Epithelial cell of proximal tubule (primary cell): ENCODE data around the genes VASP and DMWD.

DNA sequence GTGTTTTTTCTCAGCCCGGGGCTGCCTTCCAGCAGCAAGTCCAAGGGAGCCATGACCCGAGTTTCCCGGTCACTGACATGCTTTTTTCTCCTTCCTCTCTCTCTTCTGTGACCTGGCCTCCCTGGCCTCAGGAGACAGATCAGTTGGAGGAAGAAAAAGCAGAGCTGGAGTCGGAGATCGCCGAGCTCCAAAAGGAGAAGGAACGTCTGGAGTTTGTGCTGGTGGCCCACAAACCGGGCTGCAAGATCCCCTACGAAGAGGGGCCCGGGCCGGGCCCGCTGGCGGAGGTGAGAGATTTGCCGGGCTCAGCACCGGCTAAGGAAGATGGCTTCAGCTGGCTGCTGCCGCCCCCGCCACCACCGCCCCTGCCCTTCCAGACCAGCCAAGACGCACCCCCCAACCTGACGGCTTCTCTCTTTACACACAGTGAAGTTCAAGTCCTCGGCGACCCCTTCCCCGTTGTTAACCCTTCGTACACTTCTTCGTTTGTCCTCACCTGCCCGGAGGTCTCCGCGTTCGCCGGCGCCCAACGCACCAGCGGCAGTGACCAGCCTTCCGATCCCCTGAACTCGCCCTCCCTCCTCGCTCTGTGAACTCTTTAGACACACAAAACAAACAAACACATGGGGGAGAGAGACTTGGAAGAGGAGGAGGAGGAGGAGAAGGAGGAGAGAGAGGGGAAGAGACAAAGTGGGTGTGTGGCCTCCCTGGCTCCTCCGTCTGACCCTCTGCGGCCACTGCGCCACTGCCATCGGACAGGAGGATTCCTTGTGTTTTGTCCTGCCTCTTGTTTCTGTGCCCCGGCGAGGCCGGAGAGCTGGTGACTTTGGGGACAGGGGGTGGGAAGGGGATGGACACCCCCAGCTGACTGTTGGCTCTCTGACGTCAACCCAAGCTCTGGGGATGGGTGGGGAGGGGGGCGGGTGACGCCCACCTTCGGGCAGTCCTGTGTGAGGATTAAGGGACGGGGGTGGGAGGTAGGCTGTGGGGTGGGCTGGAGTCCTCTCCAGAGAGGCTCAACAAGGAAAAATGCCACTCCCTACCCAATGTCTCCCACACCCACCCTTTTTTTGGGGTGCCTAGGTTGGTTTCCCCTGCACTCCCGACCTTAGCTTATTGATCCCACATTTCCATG, 5.0 kb downstream of the FOSB start:
- RAMPAGE, long total RNA: no peak
- RRBS: 7% methylated on average over 3 of the region's 49 CpGs

- RAMPAGE, long total RNA: no peak
- RRBS: no CpG with 5 or more reads among the region's 9 CpGs
Observed at GRCh38 chr19:45477640-45478355, 10.0 kb downstream of the FOSB start.

DNA sequence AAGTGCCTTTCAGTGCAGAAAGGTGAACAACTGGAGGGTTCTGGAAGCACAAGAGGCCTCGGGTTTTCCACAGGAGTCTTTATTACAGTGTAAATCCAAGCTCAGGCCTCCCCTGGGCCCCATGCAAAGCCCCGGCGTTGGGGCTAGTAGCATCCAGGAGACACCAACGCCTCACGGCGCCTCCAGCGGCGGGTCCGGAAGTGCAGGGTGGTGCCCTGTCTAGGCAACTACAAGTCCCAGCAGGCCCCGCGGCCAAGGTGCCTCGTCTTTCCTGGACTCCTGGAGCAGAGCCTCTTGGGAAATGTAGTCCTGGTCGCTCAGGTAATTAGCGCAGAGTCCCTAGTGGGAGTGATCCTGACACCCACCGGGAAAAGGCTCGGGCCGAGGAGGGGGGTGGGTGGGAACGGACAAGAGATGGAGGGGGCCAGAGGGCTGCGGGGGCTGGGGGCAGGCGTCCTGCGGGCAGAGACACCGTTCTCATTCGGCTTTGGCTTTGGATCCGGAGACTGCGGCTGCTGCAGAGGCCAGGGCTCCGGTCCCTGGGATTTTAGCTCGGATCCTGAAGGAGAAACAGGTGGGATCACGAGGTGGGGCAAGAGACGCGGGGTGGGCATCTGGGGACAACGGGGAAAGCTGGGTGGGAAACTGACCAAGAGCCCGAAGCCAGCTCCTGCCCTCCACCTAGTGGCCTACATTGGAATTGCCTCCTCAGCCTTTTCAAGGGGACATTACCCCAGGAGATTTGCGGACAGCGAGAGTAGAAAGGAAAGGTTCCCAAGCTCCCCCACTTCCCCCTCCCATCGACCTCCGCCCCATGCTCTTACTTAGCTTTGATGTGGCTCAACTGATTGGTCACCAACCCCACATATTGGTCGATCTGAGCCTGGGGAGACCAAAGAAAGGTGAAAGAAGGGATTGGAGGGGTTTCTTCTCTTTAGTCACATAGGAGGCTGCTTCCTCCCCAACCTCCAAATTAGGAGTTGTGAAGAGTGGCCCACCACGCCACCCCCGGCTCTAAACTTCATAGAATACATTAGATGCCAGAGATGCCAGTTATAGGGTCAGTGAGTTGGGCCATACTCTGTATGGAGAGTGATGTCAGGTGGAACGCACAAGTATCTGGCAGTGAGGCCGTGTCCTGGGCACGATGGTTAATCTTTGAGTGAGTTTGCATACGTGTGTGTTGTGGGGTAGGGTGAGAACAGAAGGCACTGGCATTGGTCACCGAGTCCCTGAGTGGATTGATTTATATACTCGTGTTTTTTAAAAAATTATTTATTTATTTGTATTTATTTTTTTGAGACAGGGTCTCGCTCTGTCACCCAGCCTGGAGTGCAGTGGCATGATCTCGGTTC, 11.1 kb downstream of the RTN2 start:
- RAMPAGE, long total RNA: no peak
- RRBS: 2% methylated on average over 8 of the region's 47 CpGs

- RAMPAGE, long total RNA: no peak
- RRBS: 14% methylated on average over 3 of the region's 10 CpGs
Observed at GRCh38 chr19:45505870-45506385, 1.4 kb upstream of the VASP start.

DNA sequence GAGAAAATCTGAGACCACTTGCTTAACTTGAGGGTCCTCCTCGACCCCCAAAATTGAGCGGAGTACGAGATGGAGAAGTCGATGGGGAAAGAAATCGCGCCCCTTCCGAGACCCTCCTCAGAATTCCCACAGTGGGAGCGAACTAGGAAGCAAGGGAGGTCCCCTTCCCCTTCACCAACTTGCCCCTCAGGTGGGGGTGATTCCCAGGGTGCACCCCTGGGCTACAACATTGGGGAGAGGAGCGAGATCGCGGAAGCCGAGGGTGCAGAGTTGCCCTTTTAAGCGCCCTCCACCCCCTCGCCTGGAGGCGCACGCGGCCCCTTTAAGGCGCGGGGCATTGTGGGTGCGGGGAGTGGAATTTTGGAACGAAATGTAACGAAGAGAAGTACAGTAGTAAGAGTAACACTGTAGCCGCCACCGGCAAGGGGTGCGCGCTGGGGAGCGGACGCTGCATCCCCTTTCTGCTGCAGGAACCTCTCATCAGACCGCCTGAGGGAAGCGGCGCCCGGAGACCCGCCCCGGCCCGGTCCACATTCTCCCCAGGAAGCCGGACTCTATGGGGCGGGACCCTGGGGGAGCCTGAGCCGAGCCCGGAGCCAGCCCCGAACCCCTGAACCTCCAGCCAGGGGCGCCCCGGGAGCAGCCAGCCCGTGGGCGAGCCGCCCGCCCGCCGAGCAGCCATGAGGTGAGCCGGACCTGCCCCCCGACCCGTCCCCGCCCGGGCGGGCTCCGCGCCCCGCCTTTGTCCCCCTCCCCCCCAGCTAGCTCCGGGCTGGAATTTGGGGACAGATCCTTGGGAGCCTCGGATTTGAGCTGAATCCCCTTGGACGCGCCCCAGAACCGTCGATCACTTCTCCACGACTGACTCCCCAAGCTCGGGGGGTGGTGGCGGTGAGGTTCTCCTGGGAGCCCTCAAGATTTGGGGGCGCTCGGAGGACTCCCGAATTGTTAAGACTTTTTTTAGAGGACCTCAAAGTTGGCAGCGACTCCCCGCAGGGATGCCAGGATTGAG, at the start of gene VASP:
Gene VASP, plus strand, starts transcription at position 388 of the 1,012 bp plus-strand sequence.
- RAMPAGE, long total RNA: no peak
- RRBS: 2% methylated on average over 29 of the region's 71 CpGs

DNA sequence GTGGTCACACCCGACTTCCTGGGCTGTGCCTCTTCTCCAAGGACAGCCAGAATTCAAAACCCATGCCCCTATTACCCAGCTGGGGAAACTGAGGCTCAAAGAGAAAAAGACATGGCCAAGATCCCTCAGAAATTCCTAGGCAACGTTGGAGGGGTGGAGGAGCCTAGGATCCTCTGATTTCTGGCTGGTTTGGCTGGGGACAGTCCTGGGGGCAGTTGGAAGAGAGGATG, 2.3 kb downstream of the VASP start:
- RAMPAGE, long total RNA: no peak
- RRBS: no CpG with 5 or more reads among the region's 2 CpGs

GRCh38 chr19:45509937-45510516, 2.7 kb downstream of the VASP start:
- RAMPAGE, long total RNA: no peak
- RRBS: no CpG with 5 or more reads among the region's 13 CpGs

GRCh38 chr19:45615496-45616486, 13.8 kb upstream of the GPR4 start:
- RAMPAGE, long total RNA: no peak
- RRBS: no CpG with 5 or more reads among the region's 33 CpGs

DNA sequence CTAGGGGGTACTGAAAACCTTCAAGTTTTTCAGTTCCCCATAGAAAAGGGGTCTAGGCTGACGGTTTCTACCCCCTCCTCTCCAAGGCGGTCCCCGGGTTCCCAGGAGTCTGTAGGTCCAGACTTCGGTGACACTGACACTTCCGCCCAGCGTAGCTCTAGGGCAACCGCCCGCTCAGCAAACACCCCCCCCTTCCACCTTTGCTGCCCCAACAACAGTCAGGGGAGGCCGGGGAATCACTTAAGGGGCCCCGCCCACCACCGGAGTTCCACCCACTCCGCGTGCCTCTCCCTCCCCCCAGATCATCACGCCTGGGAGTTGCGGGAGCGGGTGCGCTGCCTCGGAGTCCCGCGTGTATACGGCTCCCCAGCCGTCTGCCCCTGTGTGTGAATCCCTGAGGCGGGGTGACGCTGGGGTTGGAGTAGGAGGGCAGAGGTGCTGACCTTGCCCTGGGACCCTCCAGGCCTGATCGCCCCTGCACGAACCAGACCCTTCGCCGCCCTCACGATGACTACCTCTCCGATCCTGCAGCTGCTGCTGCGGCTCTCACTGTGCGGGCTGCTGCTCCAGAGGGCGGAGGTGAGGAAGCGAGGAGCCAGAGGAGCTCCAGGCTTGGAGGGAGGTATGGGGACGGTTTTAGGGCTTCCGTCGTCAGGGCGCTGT, 1.1 kb downstream of the GIPR start:
- RAMPAGE, long total RNA: no peak
- RRBS: no CpG with 5 or more reads among the region's 38 CpGs

DNA sequence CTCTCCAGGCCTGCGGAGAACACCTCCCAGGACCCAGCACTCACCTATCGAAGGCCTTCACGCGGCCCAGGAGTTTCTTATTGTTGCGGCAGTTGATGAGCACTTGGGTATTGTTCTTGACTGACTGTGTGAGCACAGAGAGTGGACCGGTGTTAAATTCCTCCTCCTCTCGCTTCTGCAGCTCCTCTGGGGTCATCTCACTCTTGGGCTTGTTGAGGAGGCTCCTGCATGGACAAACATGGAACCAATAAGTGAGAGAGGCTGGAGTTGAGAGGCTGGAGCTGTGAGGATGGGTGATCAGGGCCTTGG, 3.5 kb downstream of the SNRPD2 start:
- RAMPAGE, long total RNA: no peak
- RRBS: no CpG with 5 or more reads among the region's 7 CpGs

DNA sequence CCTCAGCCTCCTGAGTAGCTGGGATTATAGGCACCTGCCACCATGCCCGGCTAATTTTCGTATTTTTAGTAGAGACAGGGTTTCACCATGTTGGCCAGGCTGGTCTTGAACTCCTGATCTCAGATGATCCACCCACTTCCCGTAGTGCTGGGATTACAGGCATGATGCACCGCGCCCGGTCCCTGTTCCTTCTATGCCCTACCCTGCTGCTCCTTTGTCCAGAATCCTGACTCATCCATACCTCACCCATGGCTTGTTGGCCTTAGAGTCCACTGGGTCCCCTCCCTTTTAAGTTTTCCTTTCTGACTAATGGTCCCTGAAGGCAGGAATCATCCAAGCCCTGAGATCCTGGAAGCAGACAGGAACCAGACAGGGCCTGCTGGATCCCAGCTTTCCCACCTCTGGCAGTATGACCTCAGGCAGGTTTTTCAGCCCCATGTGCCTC, 8.7 kb downstream of the FBXO46 start:
- RAMPAGE, long total RNA: no peak
- RRBS: no CpG with 5 or more reads among the region's 6 CpGs

GRCh38 chr19:45739366-45739823, 6.2 kb downstream of the MEIOSIN start:
- RAMPAGE, long total RNA: no peak
- RRBS: no CpG with 5 or more reads among the region's 3 CpGs

GRCh38 chr19:45766732-45767571, 2.1 kb downstream of the SIX5 start:
- RAMPAGE, long total RNA: no peak
- RRBS: no CpG with 5 or more reads among the region's 42 CpGs

GRCh38 chr19:45771430-45772092, 2.5 kb upstream of the SIX5 start:
- RAMPAGE, long total RNA: no peak
- RRBS: 31% methylated on average over 17 of the region's 42 CpGs

DNA sequence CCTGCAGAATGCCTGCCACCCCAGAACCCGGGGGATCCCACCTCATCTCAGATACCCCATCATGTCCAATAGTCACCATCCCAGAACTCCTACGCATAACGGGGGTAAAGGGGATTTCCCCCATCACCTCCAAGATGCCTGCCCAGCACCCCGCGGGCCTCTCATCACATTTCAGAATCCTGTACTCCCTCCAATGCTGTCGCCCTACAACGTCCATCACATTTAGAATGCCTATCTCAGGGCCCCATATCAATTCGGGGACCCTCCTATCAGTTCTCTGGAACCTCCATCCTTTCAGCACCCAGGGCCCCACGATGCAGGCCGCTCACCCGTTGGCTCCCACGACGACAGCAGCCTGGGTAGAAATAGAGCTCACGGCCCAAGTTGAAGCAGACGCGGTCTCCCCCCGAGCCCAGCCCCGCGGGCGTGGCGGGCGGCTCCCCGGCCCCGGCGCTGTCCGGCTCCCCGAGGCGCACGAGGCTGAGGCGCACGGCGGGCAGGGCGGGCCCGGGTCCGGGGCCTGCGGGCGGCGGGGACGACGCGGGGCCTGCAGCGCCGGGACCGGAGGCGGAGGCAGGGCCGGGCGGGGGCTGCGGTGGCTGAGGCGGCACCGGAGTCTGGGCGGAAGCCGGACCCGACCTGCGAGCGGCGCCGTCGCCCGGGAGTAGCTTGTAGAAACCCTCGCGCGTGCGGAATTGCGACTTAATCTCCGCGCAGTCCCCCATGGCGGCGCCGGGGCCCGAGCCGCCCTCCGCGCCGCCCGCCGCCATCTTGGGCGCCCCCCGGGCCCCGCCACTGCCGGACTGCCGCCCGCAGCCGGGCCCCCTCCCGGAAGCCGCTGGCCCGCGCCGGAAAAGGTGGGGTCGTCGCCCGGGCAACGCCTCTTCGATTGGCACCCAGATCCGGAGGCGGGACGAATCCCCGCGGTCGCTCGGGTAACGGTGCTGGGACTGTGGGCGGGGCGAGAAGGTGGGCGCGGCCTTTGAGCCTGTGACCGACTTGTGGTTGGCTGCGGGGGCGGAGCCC, at the start of gene DMWD:
Gene DMWD, minus strand, starts transcription at position 859 of the 1,026 bp plus-strand sequence.
- RAMPAGE, long total RNA: no peak
- RRBS: 1% methylated on average over 37 of the region's 108 CpGs

GRCh38 chr19:45865372-45866145, 1.4 kb downstream of the FOXA3 start:
- RAMPAGE, long total RNA: no peak
- RRBS: no CpG with 5 or more reads among the region's 9 CpGs

DNA sequence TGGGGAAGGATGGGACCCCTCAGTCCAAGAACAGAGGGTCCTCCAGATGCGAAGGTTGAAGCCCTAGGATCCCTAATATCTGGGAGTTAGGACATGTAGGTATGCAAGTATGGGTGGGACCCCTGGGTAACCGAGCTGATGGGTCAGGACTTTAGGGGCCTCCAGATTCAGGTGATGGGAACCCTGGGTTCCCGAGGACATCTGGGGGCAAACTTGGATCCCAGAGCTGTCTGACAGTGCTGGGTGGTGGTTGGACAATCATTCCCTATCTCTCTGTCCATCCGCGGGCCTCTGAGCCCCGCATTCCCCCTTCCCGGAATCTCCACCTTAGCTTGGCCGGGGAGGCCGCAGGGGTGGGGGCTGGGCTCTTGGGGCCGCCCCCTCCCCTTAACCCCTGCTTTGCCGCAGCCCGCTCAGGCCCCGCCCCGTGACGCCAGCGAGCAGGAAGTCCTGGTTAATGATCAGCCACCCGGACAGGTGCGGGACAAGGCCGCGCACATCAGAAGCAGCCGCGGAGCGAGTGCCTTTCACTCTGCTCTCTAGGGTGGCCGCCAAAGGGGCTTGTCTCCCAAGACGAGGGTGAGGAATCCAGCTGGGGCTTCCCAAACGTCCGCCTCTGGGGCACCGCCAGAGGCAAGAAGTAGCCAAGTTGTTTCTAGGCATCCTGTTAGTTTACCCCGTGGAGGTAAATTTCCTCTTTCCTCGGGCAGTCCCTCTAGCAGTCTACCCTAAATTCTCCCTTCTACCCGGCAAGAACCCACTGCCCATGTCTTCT, 3.3 kb downstream of the IRF2BP1 start:
- RAMPAGE, long total RNA: no peak
- RRBS: no CpG with 5 or more reads among the region's 31 CpGs

DNA sequence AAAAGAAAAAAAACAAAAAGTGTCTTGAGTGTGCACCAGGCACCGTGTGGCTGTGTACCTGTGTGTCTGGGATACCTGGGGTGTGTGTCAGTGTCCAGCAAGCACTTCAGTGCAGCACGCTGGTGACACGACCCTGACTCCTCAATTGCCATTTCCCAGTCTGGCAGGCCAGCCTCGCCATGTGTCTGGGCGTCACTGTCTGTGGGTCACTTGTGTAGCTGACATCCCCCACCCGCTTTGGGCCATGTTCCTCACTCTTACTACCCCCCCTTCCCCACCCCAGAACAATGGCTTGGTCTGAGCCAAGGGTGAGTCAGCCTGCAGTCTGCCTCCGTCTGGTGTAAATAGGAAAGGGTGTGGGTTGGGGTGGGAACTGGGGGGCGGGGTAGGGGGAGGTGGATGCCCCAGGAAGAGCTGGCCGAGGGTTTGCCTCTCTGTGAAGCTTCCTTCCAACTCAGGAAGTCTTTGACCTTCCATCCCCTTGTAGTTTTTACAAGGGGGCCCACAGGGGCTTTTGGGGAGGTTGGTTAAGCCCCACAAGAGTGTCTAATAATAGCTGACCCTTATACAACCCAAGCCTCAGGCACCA, 17.7 kb downstream of the NOVA2 start:
- RAMPAGE, long total RNA: no peak
- RRBS: no CpG with 5 or more reads among the region's 9 CpGs

DNA sequence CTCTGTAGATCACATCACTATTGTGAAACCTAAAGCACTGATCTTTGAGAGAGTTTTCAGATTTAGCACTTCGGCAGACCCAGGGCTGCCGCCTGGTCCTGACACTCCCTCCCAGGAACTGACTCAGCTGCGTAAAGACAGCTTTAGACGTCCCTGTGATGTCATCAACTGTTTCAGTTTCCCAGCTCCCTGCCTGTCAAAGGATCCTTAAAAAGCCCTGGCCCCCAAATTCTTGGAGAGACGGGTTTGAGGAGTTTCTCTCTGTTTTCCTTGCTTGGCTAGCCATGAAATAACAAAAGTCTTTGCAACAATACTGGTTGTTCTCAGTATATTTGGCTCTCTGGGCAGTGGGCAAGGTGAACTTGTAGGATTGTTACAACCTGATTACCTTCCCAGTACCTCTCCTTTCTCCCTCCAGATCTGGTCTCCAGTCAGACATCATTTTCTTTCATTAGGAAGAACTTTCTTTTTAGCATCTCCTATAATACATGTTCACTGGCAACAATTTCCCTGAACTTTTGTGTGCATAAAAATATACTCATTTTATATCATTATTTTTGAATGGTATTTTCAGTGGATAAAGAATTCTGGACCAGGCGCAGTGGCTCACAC, 33.6 kb downstream of the IGFL2 start:
- RAMPAGE, long total RNA: no peak
- RRBS: no CpG with 5 or more reads among the region's 6 CpGs

DNA sequence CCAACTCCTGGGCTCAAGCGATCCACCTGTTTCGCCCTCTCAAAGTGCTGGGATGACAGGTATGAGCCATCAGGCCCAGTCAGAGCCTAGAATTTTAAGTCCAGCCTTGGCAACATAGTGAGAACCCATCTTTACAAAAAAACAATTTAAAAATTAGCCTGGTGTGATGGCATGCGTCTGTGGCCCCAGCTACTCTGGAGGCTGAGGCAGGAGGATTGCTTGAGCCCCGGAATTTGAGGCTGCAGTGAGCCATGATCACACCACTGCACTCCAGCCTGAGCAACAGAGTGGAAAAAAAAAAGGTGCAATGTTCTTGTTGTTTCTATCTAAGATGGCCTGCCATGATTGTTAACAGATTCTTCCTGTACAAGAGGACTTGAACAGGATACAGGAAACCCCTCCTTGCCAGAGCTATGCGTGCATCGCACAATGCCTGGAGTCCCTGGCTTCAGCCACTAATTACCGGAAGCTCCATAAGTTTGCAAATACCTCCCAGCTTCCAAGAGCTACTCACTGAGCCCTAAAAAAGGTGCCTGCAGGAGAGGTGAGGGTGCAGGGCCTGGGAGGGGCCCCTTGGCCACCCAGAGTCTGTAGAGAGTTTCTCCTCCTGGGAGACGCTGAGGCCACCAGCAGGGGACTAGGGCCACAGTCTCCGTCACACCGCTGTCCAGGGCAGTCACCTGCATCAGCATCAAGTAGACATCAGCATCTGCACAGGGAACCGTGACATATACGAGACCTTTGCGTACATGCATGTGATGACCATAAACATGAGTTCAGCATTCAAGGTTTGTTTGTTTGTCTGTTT, 13.1 kb upstream of the HIF3A start:
- RAMPAGE, long total RNA: no peak
- RRBS: no CpG with 5 or more reads among the region's 13 CpGs